Placental pericyte (primary cell): ENCODE measurements around a stretch of chr16.

GRCh38 chr16:50668479-50669067 is 12.5 kb downstream of the SNX20 start:
- CAGE, long polyA plus RNA, result no peak

- CAGE, long polyA plus RNA, result no peak
These were observed 1.8 kb downstream of the SNX20 start for GRCh38 chr16:50679091-50680002.

DNA sequence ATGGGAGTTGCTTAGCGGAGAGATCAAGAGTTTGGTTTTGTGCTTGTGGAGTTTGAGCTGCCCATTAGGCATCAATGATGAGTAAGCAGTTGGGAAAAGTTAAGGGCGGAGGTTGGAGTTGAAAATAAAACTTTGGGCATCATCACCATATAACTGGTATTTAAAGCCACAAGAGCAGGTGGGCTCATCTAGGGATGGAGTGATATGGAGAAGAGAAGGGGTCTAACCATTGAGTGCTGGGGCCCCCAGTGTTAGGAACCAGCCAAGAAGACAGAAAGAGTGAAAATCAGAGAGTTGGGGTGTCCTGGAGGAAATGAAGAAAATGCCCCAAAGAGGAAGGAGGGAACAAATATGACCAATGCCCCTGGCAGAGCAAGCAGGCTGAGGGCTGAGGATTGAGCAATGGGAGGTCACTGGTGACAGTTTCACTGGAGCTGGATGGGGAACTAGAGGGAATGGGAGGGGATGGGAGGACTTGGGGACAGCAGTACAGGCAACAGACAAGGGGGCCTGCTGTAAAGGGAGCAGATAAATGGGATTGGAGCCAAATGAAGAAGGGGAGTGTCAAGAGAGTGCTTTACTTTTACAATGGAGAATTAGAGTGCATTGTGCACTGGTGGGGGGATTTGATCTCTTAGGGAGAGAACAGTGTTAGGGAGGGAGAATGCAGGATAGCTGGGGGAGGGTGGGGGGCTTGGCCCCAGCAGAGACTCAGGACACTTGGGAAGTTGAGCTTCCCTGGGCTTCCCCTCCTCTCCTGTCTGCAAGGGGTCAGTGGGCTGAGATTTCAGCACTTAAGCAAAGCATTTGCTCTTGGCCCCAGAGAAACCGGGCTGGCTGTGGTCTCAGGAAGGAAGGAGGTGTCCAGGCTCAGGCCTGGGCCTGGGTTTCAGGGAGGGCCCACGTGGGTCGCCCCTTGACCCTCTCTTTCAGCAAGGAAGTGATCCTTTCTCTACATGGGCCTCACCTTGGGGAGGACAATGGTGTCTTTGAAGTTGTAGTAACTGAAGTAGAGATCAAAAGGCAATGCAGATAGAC is 2.3 kb downstream of the NOD2 start:
- CAGE, long polyA plus RNA, result no peak

- CAGE, long polyA plus RNA, result no peak
These were observed 3.4 kb downstream of the NOD2 start for GRCh38 chr16:50696610-50697434.

DNA sequence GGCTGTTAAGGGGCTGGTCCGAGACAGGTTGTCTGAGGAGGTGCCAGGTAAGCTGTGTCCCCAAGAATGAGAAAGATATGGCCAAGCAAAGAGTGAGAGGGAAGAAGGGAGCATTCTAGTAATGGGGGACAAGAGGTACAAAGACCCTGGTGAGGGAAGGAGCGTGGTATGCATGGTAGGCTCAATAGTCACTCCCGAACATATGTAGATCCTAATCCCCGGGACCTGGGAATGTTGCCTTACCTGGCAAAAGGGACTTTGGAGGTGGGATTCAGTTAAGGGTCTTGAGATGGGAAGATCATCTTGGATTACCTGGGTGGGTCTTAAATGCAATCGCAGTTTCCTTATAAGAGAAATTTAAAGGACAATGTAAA is 7.1 kb upstream of the CYLD start:
- CAGE, long polyA plus RNA, result no peak

DNA sequence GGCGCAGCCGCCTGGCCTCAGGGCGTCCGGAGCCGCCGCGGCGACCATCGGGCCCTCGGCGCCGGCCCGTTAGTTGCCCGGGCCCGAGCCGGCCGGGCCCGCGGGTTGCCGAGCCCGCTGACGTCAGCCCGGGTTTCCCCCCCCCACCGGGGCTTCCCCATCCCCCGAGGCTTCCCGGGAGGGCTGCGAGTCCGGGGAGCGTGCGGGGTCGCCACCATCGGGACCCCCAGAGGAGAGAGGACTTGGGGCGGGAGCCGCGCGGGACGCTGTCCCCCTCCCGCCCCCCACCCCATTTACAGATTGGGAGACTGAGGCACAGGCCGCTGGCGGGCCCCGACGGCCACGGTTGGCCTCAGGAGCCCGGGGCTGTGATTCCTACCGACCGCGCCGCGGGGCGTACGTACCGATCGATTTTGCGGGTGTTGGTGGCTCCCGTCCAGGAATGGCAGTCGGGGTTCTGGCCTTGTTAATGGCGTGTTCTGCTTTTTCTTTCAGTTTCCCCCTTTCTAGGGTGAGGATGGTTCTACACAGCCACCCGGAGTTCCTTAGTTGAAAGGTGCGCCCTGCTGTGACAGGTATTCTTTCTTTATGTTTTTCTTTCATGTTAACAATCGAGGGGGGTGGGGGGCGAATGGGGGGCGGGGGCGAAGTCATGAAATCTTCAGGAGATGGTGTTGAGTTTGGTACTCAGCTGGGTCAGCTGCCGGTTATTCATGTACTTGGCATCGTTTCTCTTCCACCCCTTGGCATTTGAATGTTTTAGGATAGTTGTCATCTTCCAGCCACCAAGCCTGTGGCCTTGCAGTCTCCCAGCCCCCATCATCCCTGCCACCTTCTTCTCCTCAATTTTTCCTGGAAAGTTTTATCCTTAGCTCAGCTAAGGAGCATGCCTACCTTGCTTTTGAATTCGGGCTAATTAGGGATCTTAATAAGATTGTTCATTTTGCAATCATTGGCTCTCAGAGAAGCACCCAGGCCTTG is 671 bp downstream of the CYLD start:
- CAGE, long polyA plus RNA, result no peak

GRCh38 chr16:51058405-51058914 is 92.6 kb downstream of the SALL1 start:
- CAGE, long polyA plus RNA, result no peak

DNA sequence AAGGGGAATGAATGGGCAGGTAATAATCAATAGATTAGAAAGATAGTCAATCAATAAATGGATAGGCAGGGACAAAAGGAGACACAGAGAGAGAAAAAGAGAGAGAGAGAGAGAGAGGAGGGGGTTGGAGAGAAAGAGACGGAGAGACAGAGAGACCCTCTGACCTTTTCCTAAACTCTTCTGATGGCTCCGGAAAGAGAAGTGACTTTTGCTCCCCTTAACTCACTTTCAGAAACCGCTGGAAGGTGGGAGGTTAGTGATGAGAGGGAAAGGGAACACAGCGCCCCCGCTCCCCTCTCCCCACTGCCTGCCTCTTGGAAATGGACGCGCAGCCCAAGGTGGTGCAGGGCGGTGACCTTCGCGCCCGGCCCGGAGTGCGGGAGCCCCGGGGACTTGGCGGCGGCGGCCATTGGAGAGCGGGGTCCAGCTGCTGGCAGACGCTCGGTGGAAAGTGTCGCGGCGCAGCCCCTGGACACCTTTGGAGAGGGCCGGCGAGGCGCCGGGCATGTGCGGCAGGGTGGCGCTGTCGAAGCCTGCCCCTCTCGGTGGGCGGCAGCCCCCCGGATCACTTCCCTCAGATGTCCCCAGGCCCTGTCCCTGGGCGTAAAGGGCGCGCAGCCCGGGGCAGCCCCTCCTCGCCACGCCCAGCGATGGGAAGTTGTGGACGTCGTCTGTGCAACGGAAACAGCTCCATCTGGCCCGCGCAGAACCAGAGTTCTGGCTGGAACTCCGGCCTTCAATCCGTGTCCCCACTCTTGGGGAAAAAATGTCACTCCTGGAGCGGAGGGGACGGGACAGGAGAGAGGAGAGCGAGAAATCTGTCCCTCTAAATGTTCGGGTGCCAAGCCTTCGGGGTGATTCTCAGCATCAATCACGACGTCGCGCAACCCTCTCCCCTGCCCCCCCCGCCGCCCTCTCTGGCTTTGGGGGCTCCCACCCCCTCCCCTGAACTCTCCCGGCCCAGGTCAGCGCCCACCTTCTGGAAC is 16.7 kb downstream of the SALL1 start:
- CAGE, long polyA plus RNA, result no peak

GRCh38 chr16:51154099-51155099 is 3.3 kb upstream of the SALL1 start:
- CAGE, long polyA plus RNA, result no peak

- CAGE, long polyA plus RNA, result no peak
These were observed 299.8 kb upstream of the SALL1 start for GRCh38 chr16:51450672-51451464.

- CAGE, long polyA plus RNA, result no peak
These were observed 57.9 kb downstream of the TOX3 start for GRCh38 chr16:52488699-52489805.

DNA sequence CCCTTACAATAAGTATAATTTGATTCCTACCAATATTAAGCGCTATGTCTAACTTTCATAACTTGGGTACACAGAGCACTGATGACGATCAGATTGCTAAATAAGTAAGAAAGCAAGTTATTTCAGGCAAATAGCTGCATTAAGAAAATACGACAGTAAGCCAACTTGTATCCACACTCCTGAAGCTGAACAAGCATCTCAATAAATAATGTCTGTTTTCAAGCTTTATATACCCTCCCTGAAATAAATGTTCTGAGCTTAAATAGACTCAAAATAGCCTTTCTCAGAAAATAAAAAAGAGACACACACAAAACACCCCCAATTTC is 2.5 kb downstream of the TOX3 start:
- CAGE, long polyA plus RNA, result no peak

- CAGE, long polyA plus RNA, result no peak
These were observed 31.3 kb downstream of the CHD9 start for GRCh38 chr16:53085858-53086638.

- CAGE, long polyA plus RNA, result no peak
These were observed 36.0 kb downstream of the CHD9 start for GRCh38 chr16:53090401-53091569.

- CAGE, long polyA plus RNA, result no peak
These were observed 37.1 kb downstream of the CHD9 start for GRCh38 chr16:53091796-53092335.

- CAGE, long polyA plus RNA, result no peak
These were observed 39.4 kb downstream of the CHD9 start for GRCh38 chr16:53093934-53094813.

DNA sequence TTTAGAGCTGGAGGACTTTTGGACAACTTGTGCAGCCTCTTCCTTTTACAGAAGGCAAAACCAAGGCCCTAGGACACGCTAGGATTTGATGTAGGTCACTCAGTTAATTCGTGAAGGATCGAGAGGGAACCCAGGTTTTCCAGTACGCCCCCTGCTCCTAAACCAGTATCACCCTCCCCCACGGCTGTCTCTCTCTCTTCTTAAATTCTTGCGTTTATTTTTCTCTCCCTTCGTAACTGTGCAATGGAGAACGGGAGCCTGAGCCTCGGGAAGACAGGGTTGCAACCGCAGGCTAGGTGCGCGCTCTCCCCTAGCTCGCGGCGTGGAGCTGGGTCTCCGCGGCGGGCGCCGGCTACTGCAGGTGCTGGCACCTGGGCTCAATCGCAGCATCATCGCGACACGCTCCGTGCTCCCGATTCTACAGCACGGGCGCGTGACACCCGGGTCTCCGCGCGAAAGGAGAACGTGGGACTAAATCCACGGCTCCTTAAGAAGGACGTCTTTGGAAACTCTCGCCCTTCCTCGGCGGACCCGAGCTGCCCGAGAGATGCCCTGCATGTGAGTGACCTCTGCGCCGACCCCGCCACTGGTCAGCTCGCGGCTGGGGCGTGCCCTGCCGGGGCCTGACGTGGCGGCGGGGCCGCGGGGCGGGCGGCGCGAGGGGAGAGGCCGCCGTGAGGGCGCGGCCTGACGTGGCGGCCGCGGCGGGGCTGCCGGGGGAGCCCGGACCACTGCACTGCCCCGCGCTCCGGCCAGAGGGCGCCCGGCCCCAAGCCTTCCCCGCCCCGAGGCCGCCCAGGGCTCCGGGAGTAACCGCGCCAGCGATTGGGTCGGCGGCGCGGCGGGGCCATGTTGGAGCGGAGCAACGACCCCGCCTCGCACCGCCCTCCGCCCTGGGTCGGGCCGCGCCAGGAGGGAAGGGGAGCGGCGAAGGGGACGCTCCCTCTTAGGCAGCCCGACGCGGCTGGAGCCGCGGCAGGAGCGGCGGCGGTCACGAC is 75.3 kb downstream of the CHD9 start:
- CAGE, long polyA plus RNA, result no peak

GRCh38 chr16:53138005-53139257 is 83.6 kb downstream of the CHD9 start:
- CAGE, long polyA plus RNA, result no peak

DNA sequence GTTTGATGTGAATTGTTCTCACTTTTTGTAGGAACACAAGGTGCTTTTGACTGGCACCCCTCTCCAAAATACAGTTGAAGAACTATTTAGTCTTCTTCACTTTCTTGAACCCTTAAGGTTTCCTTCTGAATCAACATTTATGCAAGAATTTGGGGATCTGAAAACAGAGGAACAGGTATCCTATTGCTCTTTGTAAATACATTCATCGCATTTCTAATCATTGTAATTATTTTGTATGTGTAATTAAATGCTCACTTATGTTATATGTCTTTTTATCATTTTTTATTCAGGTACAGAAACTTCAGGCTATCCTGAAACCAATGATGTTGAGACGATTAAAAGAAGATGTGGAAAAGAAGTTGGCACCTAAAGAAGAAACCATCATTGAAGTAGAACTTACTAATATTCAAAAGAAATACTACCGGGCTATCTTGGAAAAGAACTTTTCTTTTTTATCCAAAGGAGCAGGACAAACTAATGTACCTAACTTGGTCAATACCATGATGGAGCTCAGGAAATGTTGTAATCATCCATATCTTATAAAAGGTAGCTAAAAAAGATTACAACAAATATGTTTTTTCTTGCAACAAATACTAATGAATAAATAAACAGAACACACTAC is 188.9 kb upstream of the RBL2 start:
- CAGE, long polyA plus RNA, result no peak

GRCh38 chr16:53457487-53458281 is 23.4 kb downstream of the RBL2 start:
- CAGE, long polyA plus RNA, result no peak